Colon Carcinoma Metastatic in the Lung (tissue), 2 donors: ENCODE data around the genes TEAD3 and BRPF3.

- PRO-cap, 2 experiments, result no peak in any of the 2 experiments
Observed at GRCh38 chr6:35258528-35258812, 1.1 kb upstream of the ZNF76 start.

DNA sequence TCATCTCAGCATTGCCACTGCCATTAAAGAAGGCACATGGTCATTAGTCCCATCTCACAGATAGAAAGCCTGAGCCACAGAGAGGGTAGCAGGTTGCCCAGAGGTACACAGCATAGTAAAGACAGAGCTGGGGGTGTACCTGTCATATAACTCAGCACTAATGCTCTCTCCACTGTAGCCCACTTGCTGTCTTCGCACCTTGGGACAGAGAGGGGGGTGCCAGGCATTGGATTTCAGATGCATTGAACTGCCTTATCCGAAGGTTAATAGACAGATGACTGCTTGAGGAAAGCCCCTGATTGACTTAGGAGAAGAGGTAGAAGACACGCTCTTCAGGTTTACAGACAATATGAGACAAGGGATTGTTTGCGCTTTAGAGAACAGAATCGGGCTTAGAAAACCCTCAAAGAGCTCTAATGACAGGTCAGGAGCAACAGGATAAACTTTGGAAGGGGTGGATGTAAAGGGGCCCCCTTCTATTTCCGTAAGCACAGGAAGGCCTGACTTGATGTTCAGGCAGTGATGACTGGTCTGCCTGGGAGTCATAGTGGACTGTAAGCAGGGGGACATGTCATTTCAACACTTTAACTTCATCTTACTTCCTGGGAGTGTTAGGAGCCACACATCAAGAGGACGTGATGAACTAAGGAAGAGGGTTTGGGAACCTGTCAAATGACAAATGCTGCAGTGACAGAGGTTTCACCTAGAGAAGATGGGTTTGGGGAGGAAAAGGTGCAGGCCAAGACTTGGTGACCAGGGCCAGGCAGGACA, 52.7 kb downstream of the PPARD start:
- PRO-cap, 2 experiments, result no peak in any of the 2 experiments

GRCh38 chr6:35475316-35475854, 7.2 kb downstream of the RPL10A start:
- PRO-cap, 2 experiments, result no peak in any of the 2 experiments

DNA sequence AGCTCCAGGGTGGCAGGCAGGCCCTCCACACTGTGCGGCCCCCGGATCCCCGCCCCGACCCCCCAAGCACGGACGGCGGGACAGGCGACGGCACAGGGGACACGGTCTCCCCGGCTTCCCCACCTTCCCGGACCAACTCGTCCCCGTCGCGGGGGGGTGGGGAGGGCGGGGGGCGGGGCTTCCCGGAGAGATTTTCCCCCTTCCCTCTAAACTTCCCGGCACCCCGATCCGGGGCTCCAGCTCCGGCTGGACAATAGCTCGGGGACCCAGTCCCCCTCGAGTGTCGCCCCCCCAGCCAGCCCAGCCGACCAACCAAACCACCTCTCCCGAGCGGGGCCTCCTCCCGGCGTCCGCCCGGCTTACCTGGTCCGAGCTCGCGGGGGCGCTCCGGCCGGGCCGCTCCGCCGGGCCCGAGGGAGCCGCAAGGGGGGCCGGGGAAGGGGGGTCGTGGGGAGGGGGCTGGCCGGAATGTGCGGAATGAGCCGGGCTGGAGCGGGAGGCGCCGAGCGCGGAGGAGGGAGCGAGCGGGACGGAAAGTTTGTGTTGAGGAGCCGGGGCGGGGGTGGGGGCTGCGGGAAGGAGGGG, at the start of gene TEAD3:
TSS of gene TEAD3 (minus strand) at position 545 of the 585 bp plus-strand sequence.
- PRO-cap, 2 experiments, result peak in 2 of 2 experiments; most common plus-strand start position 209 of the sequence (in 1); most common minus-strand start position 129 of the sequence (in 1)

DNA sequence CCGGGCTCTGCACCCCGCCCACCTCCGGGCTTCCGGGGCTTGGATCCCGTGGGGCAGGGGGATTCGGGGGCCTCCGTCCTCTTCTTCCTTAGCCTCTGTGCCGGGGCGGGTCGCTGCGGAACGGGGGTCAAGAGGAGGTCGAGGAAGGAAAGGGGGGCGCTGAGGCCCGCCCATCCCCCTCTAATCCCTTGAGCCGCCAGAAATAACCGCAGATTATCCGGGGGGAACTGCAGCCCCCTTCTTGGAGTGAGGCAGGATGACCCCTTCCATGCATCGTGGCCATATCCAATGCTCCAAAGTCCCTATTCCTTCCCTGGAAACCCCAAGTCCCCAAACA, 570 bp downstream of the TULP1 start:
- PRO-cap, 2 experiments, result no peak in any of the 2 experiments

GRCh38 chr6:35571399-35572534, 59.1 kb upstream of the TULP1 start:
- PRO-cap, 2 experiments, result no peak in any of the 2 experiments

GRCh38 chr6:35579777-35580453, 67.2 kb upstream of the TULP1 start:
- PRO-cap, 2 experiments, result no peak in any of the 2 experiments

GRCh38 chr6:35582297-35583150, 69.8 kb upstream of the TULP1 start:
- PRO-cap, 2 experiments, result no peak in any of the 2 experiments

- PRO-cap, 2 experiments, result no peak in any of the 2 experiments
Observed at GRCh38 chr6:35710268-35710898, 21.7 kb upstream of the FKBP5 start.

DNA sequence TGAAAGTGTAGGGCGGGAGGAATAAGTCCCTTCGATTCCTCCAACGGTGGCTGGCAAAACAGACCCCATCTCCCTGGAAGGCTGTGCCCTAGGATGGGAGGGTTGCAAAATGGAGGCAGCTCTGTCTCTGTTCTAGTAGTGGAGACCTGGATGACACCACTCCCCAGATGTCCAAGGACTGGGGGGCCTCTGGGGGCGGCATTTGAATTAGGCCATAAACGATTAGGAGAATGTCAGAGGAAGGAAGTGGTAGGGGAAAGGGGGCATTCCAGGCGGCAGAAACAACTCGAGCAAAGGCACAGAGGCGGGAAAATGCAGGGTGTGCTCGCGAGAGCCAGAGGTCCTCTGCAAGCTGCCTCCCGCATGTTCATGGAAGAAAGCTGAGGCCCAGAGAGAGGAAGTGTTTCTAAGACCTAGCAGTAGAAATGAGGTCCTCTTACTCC, 18.9 kb upstream of the ARMC12 start:
- PRO-cap, 2 experiments, result no peak in any of the 2 experiments

DNA sequence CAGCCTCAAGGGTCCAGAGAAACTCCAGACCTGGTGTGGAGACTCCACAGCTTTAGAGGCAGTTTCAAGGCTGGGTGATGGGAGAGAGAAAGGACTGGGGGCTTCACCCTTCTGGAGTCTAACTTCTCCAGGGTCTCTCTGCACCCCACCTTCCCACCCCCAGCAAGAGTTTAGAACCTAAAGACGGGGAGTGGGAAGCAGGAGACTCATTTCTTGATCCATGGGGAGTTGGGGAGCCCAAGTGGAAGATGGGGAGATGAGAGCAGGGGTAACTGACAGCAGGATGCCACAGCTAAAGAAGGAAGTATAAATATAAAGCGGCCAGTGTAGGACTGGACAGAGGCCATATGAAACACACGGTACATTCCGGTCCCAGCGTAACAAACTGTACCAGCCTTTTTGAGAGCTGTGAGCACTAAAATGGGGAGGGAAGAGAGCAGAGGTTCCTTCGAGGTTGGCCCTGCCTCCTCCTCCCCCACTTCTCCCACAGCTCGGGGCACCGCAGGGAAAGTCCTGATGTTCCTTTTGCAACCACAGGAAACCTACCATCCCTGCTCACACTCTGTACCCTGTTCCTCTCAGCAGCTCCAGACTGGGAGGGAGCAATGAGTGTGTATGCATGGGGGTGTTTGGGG, 11.3 kb upstream of the ARMC12 start:
- PRO-cap, 2 experiments, result no peak in any of the 2 experiments

- PRO-cap, 2 experiments, result no peak in any of the 2 experiments
Observed at GRCh38 chr6:35729236-35730107, 7.4 kb upstream of the ARMC12 start.

DNA sequence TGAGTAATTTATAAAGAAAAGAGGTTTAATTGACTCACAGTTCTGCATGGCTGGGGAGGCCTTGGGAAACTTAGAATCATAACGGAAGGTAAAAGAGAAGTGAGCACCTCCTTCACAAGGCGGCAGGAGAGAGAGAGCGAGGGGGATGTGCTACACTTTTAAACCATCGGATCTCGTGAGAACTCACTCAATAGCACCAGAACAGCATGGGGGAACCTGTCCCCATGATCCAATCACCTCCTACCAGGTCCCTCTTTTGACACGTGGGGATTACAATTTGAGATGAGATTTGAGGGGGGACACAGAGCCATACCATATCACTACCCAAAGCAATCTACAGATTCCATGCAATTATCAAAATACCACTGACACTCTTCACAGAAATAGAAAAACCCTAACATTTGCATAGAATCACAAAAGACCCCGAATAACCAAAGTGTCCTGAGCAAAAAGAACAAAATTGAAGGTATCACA, 16.1 kb upstream of the CLPSL2 start:
- PRO-cap, 2 experiments, result no peak in any of the 2 experiments

DNA sequence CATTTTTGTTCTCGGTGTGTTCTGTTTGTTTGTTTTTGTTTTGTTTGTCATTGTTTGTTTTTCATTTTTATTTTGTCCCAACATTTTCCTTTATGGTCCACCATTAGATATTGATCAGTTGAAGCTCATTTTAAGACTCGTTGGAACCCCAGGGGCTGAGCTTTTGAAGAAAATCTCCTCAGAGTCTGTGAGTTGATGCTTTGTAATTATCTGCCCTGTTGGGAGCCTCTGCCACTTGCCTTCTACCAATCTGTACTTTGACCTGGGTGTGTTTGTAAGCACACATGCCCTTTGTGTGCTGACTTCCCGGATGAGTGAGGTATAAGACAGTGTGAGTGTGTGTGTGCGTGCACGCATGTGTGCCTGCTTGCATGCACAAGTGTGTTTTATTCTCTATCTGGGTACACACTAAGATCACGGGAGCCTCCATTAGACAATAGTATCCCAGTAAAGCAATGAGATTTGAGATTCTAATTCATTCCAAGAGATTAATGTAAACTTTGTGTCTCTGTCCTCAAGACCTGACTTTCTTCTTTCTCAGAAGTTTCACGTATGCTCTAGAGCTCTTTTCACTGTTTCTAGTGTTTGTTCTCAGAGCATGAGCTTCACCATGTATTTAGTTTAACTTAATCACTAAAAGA, 34.3 kb upstream of the MAPK13 start:
- PRO-cap, 2 experiments, result peak in 2 of 2 experiments; most common plus-strand start position 322 of the sequence (in 1); most common minus-strand start position 244 of the sequence (in 1)

GRCh38 chr6:36129821-36129995, 605 bp upstream of the MAPK13 start:
- PRO-cap, 2 experiments, result no peak in any of the 2 experiments

DNA sequence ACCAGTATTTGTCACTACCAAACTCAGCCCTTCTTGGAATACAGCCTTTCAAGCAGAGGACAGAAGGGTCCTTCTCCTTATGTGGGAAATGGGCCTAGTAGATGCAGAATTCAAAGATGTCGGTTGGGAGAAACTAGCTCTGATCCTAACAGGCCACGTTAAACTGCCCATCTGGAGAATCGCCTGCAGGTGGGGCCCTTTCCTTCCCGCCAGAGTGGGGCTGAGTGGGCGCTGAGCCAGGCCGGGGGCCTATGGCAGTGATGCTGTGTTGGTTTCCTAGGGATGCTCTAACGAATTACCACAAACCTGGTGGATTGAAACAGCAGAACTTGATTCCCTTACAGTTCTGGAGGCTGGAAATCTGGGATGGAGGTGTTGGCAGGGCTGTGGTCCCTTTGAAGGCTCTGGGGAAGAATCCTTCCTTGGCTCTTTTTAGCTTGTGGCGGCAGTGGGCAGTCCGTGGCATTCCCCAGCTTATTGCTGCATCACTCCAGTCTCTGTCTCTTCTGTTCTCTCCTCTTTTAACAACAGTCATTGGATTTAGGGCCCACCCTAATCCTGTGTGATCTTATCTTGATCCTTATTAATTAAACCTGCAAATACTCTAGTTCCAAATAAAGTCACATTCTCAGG, 9.2 kb downstream of the MAPK13 start:
- PRO-cap, 2 experiments, result no peak in any of the 2 experiments

DNA sequence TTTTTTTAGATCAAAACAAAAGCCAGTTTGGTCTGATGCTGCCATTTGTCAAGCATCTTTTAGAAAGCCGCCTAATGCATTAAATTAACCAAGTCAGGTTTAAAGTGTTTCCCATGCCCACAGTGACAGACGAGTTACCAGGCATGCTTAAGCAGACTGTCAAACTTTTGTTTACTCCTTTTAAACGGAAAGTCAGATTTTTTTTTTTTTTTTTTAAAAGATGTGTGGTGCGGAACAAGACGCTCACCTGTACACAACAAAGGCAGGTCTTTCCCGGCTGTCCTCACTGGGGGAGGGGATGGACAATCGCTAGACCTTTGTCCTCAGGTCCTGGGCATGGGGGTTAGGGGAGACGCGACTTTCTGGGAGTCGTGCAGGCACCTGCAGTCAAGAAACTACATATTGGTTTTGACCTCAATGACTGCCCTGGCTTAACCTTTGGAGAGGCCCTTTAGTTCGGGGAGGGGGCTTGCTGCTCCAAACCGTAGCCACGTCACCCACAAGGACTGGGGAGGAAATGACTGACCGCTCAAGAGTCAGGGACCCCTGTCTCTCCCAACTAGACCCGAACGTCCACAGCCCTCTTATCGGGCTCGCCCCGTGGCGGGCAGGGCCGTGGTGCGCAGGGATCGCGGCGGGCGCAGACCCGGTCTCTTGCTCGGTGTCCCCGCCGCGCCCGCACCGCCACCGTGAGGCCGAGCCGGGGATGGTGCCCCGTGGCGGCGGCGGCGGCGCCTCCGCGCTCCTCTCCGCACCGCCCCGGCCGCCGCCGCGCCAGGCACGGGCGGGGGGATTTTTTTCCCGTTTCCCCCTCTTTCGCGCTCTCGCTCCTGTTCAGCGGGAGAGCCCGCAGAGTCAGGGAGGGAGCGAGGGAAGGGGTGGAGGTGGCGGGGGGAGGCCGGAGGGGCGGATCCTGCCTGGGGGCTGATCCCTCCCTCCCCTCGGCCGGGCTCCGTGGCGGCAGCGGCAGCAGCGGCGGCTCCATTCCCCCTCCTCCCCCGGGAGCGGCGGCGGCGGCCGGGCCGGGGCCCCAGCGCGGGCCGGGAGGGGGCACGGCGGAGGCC, at the start of gene BRPF3:
TSS of gene BRPF3 (plus strand) at position 955 of the 1,064 bp plus-strand sequence.
- PRO-cap, 2 experiments, result peak in 2 of 2 experiments; most common plus-strand start position 217 of the sequence (in 1); most common minus-strand start position 285 of the sequence (in 1)

GRCh38 chr6:36200195-36200471, 3.6 kb downstream of the BRPF3 start:
- PRO-cap, 2 experiments, result no peak in any of the 2 experiments

DNA sequence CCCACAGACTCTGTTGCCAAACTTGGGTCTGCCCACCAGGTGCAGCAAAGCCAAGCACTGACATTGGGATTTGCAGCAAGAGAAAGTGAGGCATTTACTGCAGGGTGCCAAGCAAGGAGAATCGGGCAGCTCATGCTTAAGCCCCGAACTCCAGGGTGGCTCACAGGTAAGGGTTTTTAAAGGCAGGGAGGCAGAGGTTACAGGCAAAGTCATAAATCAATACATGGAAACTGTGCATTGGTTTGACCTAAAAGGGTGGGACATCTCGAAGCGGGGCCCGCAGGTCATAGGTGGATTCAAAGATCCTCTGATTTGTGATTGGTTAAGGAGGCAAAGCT, 25.1 kb upstream of the PNPLA1 start:
- PRO-cap, 2 experiments, result no peak in any of the 2 experiments

DNA sequence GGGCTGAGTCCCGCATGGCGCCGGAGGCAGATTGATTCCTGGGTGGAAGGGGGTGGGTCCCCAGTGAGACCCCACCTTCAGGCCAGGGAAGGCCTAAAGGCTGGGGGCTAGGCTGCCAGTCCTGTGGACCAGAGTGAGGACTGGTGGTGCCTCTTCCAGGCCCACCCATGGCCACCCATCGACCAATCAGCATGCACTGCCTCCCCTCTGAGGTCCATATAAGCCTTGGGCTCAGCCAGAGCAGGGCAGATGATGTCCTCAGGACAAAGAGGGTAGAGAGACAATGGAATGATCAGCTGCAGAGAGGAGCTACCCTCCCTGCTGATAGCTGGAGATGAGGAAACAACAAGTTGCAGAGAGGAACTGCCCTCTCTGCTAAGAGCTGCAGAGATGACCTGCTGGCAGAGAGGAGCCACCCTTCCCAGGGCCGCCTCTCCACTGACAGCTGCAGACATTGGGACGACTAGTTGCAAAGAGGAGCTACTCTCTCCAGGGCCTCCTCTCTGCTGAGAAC, 9.1 kb upstream of the ETV7 start:
- PRO-cap, 2 experiments, result no peak in any of the 2 experiments